Sternocleidomastoid (tissue), 1 donor: ENCODE results near the genes PAQR6, MEF2D and NAXE.

GRCh38 chr1:156138703-156139417, 14.5 kb upstream of the SEMA4A start:
- PRO-cap, result no peak

GRCh38 chr1:156155622-156156799, 2.6 kb downstream of the SEMA4A start:
- PRO-cap, result no peak

DNA sequence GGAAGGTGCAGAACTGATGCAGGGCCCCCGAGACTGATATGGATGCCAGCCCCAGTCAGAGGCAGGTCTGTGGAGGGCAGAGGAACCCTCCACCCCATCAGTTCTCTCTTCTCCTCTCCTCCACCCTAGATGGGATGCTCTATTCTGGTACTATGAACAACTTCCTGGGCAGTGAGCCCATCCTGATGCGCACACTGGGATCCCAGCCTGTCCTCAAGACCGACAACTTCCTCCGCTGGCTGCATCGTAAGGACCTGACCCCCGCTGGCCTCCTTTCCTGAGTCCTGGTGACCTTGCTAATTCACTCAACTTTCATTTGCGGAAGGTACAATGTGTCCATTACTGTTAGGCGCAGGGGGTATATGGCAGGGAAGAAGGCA, 6.9 kb downstream of the SEMA4A start:
- PRO-cap, result unidirectional peak, plus-strand start at position 225 of the sequence

- PRO-cap, result no peak
These were observed 11.5 kb upstream of the SLC25A44 start for GRCh38 chr1:156182391-156182720.

DNA sequence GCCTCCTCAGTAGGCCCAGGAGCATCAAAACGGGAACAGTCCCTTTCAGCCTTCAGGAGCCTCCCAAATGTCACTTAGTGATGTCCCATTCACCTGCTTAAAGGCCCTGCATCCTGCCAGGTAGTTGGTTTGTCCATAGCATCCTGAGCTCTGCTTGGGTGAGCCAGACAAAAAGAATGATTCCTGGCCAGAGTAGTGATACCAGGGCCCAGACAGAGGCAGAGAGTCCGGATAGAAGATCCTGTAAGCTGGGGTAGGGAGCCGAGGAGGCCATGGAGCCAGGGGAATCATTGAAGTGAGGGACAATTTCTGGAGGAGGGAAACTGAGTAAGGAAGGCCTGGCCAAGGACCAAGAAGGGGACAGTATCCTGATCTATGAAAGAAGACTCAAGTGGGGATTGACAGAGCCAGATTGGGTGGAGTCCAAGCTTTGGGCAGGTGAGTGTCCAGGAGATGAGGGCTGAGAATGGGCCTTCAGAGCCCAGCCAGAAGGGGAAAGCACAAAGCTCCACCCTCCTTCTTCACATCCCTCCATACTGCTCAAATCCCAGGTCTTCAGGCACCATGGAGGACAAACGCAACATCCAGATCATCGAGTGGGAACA, 5.5 kb downstream of the SLC25A44 start:
- PRO-cap, result no peak

DNA sequence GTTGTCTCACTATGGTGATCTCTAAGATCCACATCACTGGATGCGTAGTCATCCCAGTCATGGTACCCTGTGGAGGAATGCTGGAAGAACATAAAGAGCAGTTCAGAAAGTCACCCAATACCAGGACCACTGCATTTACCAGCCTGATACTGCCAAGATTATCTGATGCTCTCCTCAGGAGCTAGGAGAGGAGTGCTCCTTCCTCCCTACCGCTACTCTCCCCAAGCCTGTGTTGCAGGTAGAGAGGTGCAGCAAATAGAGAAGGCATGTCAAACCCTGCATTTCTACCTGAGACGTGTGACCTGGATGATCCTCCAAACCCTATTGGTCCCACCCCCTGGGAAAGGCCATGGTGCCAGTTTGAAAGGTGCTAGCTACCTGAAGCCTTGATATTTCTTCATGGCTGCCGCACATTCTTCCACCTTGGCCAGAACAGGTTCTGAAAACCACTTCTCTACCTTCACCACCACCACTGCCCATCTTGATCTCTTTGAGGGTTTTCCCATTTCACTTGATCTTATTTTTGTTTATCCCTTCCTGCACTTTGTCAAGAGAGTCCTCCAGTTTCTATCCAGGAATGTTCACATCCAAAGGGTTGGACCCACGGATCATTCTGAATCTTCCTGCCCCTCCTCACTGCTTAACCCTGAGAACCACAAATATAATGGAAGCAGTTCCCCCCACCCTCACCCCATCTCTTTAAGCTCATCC, 1.1 kb upstream of the PMF1 start:
- PRO-cap, result no peak

GRCh38 chr1:156214135-156214892, 1.5 kb downstream of the PMF1 start:
- PRO-cap, result no peak

- PRO-cap, result no peak
These were observed 2.6 kb downstream of the BGLAP start for GRCh38 chr1:156244454-156245137.

DNA sequence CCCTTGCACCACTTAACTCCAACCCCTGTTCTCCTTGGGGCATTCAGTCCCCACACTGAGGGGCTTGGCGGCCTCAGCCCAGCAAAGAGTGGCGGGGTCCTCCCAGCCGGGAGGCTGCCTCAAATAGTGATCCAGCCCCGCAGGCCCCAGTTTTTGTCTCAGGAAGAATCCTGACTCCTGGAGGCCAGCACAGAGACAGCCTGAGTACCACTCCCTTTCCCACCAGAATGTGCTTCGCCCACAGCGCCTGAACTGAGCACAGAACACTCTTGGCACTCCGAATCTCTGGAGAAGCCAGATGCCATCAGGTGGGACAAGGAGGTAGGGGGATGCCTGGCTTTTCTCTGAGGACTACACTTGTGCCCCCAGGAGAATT, 946 bp downstream of the PAQR6 start:
- PRO-cap, result no peak

DNA sequence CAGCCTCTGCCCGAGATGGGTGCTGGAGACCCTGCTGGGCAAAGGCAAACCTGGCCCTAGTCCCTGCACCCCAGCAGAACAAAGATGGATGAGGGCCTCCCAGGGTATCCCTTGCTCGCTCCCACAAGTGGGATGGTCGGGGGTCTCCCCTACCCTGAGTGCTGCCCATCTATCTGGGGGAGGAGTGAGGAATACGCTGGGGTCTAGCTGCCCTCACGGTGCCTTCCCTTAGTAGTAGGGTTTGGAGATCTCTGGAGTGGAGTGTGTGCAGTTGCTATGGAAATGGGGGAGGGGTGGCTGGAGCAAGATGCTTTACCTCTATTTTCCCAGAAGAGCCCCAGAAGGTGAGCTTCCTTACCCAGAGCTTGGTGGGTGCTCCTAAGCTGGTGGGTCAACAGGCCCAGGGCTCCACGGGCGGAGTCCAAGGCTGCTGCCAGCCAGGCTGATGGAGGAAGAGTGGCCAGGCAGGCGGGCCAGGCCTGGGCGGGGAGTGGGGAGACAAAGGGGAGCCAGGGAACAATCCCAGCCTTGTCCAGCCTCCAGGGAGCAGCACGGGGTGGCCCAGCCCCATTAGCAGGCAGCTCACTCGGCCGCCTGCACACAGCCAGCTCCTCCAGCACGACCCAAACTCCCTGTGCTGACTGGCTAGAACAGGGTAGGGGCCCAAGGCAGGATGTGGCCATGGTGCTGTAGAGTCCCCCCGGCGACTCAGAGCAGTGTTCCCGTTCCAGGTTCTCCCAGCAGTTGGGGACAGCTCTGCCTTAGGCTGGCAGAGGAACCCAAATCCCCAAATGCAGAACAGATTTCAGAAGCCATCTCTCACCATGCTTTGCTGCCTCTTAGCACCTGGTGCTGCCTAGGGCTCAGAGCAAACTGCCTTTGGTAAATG, at the start of gene PAQR6:
Gene PAQR6 (minus strand): TSS at position 458 of the 889 bp plus-strand sequence.
- PRO-cap, result no peak

GRCh38 chr1:156291132-156292118, 4.1 kb downstream of the GLMP start:
- PRO-cap, result bidirectional peak, plus-strand start at chr1:156291457, minus-strand start at chr1:156291488

DNA sequence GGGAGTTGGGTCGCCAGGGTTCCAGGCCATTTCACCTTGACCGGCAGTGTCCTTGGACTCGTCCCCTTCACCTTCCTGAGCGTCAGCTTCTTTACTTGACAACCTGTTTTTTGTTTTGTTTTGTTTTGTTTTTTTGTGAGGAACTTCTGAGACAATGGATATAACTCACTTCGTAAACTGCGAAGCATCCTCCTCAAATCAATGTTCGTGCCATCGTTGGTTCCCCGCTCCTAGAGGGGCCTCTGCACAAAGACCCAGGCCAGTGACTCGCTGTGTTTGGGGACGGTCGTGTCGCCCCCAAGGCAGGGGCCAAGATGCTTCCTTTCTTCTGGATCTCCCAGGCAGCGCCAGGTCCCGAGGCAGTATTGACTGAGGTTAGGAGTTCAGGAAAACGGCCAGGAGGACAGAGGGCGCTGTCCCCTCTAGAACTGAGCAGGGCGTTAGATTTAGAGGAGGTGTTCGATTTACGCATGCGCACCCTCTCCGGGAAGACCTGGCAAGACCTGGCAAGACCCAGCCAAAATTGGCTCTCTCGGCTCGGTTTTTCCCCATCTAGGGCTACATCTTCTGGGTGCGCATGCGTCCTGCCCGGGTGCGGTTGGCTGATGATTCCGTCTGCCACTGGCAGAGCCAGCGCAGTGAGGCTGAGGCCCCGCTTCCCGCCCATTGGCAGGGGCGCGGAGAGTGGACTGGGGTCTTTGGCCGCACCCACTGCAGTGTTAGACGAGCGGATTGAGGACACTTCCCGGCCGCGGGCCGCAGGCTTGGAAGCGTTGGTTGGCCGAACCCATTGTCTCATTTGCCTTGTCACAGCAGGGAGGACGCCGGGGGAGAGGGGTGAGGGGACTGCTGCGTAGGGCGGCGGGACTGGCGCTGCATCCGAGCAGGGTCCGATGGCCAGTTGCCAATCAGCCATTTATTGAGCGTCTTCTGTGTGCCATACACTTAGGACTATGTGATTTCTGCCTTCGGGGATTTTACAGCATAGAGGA, 44.1 kb downstream of the MEF2D start:
- PRO-cap, result bidirectional peak, plus-strand start at position 591 of the sequence, minus-strand start at position 364 of the sequence

GRCh38 chr1:156483195-156483693, 17.3 kb downstream of the MEF2D start:
- PRO-cap, result no peak

- PRO-cap, result no peak
These were observed 6.3 kb downstream of the MEF2D start for GRCh38 chr1:156494100-156494887.

- PRO-cap, result no peak
These were observed 4.9 kb downstream of the MEF2D start for GRCh38 chr1:156495562-156496107.

DNA sequence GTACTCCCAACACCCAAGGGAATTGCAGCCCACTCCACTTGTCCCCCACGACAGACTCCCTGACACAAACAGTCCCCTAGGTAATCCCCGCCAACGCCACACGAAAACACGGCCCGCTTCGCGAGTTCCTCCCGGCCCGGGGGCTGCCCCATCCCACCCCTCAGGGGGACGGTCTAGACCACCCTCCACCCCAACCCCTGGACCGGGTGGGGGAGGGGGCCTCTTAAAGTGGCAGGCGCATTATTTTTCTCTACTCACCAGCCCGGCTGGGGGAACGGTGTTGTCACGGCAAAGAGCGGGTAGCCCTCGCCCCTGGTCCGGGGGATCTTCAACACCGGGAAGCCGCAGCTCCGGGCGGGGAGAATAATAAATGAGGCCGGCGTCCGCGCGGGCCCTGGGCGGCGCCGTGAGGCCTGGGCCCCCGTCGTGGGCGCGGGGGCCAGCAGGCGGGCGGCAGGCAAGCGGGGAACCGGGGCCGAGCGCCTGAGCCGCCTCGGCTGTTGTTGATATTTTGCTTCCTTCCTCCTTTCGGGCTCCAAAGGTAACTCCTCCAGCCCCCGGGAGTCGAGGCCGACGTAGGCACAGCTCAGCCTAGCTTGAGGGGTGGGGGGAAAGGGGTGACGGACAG, at the start of gene MEF2D:
Gene MEF2D (minus strand): TSS at position 548 of the 628 bp plus-strand sequence.
- PRO-cap, result bidirectional peak, plus-strand start outside the sequence, minus-strand start at position 537 of the sequence

DNA sequence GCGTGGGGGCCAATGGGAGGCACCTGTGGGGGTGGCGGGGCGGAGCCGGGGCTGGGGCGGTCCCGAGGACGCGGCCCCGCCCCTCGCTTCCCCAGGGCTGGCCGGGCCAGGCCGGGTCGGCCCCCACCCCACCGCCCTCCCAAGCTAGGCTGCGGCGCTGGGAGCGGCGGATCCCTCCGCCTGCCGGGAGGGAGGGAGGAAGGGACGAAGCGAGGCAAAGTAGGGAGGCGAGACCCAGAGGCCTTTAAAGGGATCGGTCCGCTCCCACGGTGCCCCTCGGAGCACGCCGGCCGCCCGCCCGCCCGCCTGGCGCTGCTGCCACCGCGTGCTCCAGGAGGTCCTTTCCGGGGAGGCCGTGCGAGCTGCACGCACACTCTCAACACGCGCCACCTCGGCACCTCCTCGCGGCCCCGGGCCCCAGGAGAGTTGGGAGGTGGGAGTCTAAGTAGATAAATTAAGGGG, 312 bp upstream of the MEF2D start:
- PRO-cap, result bidirectional peak, plus-strand start at position 169 of the sequence, minus-strand start outside the sequence; bidirectional peak, plus-strand start at position 341 of the sequence, minus-strand start at position 308 of the sequence

DNA sequence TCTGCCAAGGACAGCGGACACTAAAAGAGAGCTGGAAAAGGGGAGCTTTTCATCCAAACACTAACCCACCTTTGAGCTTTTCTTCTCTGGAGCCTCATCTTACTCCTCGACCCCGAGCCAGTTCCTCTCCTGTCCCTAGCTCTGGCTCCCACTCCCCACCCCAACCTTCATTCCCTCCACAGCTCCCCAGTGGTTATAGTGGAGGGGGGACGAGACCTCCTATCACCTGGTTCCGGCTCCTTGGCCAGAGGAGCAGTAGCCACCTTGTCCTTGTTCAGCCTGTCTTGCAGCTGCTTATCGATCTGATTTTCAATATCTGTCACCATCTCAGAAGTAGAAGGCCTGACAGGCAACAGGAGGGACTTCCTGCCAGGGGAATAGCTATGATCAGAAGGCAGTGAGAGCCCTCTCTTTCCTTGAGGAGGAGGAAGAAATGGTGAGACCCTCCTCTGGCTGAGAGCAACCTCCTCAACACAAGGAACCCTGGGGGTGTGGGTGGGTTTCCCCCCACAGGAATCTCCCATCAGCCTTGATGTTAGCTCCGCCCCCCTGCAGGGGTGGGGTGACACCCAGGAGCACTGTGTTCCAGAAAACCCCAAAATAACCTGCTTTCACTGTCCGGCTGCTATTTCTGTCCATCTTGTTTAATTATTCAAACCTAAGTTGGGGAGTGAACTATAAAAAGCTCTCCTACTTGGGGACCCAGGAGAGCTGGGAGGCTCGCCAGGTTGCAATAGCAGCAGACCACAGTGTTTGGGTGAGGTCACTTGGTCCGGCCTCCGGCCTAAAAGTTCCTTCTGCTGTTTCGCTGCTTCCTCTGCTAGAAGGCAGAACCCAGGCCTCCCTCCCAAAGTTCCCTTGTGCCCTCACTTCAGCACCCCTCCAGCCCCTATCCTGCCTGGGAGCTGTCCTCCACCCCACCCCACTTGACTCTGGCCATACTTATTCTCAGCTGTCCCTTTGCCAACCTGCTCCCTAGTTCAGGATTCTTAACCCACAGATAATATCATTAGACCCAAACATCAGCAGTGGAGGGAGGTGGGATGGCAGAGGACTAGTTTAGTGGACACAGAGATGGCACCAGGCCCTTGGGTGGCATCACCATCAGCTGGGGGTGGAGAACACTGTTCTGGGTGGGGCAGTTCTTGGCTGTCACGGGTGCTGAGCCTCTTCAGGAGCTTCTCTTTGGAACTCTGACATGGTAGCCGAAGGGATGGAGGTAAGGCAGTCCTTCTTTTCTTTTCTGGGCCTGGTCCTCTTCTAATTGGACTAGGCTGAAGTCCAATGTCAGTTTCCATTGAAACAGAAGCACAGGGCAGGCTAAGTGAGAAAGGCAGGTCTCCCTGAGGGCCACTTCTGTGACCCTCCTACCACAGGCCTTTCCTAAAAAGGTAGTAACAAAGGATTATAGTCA, 7.9 kb upstream of the MEF2D start:
- PRO-cap, result bidirectional peak, plus-strand start at position 795 of the sequence, minus-strand start at position 475 of the sequence

DNA sequence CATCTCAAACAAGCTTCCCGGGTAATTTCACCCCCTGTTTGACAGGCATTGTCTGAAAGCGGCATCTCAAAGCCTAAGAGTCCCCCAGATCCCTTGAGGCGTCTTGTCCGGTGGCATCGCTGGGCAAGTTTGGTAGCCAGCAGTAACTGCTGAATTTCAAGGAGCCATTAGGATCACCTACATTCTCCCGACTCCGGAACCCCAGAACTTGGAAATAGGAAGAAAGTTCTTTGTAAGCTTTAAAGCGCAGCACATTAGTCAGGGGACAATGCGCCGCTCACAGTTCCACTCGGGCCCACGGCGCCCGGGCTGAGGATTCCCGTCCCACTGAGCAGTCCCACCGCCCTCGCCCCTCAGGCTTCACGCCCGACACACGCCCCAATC, 336 bp downstream of the IQGAP3 start:
- PRO-cap, result no peak

GRCh38 chr1:156591501-156592540, at the start of gene NAXE:
Gene NAXE (plus strand): TSS chr1:156591776.
- PRO-cap, result bidirectional peak, plus-strand start at chr1:156591776, minus-strand start at chr1:156591698